Measurements from ENCODE around the gene MIA.

DNA sequence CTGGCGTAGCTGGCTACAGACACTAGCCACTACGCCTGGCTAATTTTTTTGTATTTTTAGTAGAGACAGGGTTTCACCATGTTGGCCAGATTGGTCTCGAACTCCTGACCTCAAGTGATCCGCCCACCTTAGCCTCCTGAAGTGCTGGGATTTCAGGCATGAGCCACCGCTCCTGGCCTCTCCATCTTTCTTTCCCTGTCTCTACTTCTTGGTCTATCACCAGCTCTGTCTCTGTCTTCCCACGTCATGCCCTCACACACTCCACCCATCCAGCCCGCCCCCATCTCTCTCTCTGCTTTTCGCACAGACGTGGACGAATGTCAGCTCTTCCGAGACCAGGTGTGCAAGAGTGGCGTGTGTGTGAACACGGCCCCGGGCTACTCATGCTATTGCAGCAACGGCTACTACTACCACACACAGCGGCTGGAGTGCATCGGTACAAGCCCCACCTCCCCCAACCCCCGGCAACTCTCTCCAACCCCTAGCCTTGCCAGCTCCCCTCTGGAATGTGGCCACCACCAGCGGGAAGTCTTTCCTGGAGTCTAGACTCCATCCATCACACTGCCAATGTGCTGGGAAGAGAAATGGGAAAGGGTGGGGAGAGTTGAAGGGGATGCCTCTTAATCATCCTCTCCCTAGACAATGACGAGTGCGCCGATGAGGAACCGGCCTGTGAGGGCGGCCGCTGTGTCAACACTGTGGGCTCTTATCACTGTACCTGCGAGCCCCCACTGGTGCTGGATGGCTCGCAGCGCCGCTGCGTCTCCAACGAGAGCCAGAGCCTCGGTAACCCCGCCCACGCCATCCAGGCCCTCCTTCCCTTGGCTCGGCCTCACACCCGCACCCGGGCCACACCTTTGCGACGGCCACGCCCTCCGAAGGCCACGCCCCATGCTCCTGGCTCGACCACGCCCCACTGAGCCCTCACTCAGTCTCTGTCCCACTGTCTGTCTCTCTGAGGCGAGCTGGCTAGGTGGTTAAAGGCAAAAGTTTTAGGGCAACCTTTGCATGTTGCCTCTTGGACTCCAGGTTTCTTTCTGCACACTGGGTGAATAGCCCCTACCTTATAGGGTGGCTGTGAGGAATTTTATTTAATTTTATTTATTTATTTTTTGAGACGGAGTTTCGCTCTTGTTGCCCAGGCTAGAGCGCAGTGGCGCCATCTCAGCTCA, 22.5 kb downstream of the LTBP4 start:
- RRBS = 4% methylated on average over 4 of the region's 49 CpGs

- RRBS = 95% methylated on average over 6 of the region's 46 CpGs
These were observed 26.1 kb downstream of the LTBP4 start for GRCh38 chr19:40627122-40627838.

DNA sequence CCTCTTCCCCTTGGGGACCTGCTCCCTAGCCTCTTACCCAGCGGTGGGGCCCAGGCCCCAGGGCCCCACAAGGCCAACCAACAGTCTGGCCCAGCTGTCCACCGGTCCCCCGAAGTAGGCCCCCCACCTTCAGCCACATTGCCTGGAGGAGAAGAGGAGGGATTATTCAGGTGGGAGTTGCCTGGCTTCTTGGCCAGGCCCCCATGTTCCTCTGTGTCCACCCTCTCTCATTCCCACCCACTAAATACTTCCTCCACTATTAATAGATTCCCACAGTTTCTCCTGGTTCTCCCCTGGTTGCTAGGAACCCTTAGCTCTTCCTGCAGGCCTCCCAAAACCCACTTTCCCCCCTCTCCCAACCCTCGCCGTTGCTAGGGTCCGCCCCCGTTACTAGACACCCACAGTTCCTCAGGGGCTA, 2.2 kb downstream of the COQ8B start:
- RRBS = no CpG with 5 or more reads among the region's 7 CpGs

GRCh38 chr19:40774785-40775924, at the start of gene MIA:
TSS of gene MIA (plus strand) at chr19:40775521.
- RRBS = 87% methylated on average over 1 of the region's 19 CpGs

- RRBS = 2% methylated on average over 37 of the region's 65 CpGs
These were observed 574 bp downstream of the EGLN2 start for GRCh38 chr19:40799348-40800182.

- RRBS = 33% methylated on average over 4 of the region's 13 CpGs
These were observed 3.8 kb downstream of the EGLN2 start for GRCh38 chr19:40802626-40803340.

- RRBS = no CpG with 5 or more reads among the region's 6 CpGs
These were observed 9.2 kb downstream of the EGLN2 start for GRCh38 chr19:40808093-40808769.

DNA sequence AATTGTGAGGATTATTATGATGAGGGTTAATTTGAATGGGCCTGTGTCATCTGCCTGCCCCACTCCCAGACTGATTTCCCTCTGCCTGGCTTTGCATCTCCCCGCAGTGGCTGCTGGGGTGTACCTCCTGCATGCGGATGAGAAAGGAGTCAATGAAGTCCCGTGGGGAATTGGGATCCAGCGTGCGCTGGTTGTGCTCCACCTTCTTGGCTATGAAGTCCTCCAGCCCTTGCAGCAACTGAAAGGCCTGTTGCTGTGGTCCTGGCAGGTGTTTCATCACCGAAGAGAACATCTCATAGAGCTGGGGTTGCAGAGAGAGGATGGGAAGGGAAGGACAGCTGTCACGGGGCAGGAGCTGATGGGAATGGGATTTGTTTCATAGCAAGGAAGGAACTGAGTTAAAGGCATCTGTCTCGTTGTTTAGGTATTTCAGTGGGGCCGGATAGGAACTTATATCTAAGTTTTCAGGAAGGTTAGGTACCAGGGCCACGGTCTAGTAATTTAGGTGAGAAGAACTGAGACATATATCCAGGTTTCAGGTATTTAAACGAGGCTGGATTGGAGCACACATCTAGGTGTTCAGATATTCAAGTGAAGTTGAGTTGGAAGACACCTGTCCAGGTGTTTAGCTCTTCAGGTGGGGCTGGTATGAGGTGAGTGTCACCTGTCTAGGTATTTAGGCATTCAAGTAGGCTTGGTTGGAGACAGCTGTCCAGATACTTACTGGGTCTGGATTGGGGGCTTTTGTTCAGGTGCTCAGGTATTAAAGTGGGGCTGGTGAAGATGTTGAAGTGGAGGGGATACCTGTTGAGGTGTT, 3.3 kb downstream of the CYP2A6 start:
- RRBS = no CpG with 5 or more reads among the region's 11 CpGs

- RRBS = no CpG with 5 or more reads among the region's 5 CpGs
These were observed 2.6 kb downstream of the CYP2A6 start for GRCh38 chr19:40847594-40848046.

DNA sequence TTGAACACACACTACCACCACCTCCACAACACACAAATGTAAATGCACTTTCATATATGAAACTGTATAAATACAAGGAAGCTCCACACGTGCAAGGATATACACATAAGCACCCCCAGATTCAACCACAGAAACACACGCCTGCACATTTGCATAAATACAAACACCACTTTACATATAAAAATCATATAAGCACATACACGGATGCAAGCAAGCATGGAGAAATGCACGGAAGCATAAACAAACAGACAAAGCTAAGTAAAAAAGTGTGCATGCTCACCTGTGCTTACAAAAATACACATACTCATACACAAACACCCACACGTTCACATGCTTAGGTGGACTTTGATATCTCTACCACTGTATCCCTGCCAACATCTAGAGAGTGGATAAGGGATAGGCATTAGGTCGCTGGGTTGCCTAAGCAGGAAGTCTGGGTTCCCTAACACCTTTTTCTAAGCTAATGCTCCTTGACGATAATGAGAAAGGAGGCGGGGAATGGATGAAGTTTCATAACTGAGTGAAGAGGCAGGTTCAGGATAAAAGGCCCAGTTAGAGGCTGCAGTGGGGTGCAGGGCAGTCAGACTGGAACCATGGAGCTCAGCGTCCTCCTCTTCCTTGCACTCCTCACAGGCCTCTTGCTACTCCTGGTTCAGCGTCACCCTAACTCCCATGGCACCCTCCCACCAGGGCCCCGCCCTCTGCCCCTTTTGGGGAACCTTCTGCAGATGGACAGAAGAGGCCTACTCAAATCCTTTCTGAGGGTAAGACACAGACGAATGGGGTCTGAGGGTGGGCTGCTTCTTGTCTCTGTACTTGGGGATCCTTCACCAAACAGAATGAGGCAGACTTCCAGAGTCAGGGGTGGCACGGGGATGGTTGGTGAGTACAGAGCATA, 41.9 kb upstream of the CYP2A7 start:
- RRBS = no CpG with 5 or more reads among the region's 13 CpGs

- RRBS = no CpG with 5 or more reads among the region's 5 CpGs
These were observed 36.3 kb upstream of the CYP2B6 start for GRCh38 chr19:40954837-40955094.

DNA sequence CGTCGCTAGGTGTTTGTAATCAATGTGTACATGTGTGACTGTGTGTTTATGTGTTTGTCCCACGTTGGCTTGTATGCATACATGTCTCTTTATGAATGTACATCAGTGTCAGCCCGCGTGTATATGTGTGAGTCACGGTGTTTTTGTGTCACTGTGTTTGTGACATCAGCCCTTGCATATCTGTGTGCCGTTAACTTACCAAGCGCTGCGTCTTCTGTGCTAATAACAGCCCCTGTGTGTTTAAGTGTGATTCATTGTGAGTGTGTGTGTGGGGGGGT, 6.5 kb downstream of the AXL start:
- RRBS = no CpG with 5 or more reads among the region's 9 CpGs

- RRBS = no CpG with 5 or more reads among the region's 7 CpGs
These were observed 9.4 kb downstream of the HNRNPUL1 start for GRCh38 chr19:41273393-41274160.

- RRBS = 87% methylated on average over 4 of the region's 27 CpGs
These were observed 6.2 kb upstream of the CCDC97 start for GRCh38 chr19:41303423-41304471.

DNA sequence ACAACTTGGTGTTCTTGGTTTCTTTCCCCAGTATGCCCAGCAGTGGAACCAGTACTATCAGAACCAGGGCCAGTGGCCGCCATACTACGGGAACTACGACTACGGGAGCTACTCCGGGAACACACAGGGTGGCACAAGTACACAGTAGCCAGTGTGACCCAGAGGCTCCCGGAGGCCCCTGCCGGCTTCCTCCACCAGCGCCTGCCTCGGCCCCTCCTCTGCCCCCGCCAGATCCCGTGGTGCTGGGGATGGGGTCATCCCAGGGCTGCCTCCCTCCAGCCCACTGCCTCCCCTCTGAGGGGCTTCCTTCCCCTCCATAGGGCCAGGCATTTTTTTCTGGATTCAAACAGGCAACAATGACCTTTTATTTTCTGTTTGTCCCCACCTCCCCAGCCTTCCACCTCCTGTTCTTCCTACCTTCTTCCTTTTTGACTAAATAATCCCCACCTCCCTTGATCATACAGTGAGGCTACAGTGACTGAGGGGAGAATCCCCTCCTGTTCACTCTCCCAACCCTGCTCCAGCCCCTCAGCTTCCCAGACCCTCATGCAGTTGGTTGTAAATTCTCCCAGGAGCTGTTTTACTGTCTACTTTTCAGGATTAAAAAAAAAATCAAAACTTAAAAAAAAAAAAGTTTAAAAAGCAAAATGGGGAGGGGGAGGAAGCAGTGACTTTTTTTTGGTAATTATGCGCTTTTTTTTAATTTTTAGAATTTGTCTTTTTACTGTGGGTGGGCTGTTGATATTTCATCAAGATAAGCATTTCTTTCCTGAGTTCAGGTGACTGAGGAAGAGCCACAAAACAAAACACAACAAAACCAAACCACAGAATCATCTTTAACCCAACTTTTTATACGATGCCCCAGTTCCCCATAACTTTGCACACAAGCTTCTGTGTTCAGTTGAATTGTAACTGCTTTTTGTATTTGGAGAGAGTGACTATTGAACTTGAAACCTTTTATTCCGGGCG, 3.3 kb upstream of the CCDC97 start:
- RRBS = 89% methylated on average over 2 of the region's 15 CpGs

GRCh38 chr19:41327113-41328184, 17.5 kb downstream of the CCDC97 start:
- RRBS = 1% methylated on average over 5 of the region's 47 CpGs

DNA sequence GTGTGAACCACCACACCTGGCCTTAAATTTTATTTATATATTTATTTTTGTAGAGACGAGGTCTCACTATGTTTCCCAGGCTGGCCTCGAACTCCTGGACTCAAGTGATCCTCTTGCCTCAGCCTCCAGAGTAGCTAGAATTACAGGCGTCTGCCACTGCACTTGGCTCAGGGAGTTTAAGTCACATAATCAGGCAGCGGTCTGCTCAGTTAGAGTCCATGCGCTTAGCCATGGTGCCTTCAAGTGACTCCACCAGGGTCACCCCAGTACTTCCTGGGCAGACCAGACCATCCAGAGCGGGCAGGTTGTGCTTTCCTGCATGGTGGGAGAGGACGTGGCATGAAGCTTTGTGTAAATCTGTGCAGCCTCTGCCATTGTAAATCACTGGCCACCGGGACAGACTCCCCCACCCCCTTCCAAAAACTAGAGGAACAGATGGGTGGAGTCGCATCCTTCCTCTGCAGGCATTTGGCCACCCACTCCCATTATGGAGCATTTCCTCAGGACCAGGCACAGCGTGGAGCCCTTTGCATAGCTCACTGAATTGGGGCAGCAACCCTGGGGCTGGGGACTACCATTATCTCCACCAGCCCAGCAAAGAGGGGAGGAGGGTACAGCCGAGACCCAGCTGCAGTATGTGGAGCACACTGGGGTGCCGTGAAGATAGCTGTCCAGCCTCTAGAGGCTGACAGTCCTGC, 8.1 kb downstream of the BCKDHA start:
- RRBS = no CpG with 5 or more reads among the region's 12 CpGs

- RRBS = 94% methylated on average over 5 of the region's 15 CpGs
These were observed 4.4 kb downstream of the B3GNT8 start for GRCh38 chr19:41422779-41423211.

GRCh38 chr19:41424492-41425630, 2.3 kb downstream of the B3GNT8 start:
- RRBS = no CpG with 5 or more reads among the region's 21 CpGs

- RRBS = no CpG with 5 or more reads among the region's 6 CpGs
These were observed 3.2 kb downstream of the DMAC2 start for GRCh38 chr19:41436351-41437015.